ENCODE results near the gene DOCK9.

GRCh38 chr13:97226718-97227873 lies 5.0 kb downstream of the MBNL2 start:
- PRO-cap, result no peak

DNA sequence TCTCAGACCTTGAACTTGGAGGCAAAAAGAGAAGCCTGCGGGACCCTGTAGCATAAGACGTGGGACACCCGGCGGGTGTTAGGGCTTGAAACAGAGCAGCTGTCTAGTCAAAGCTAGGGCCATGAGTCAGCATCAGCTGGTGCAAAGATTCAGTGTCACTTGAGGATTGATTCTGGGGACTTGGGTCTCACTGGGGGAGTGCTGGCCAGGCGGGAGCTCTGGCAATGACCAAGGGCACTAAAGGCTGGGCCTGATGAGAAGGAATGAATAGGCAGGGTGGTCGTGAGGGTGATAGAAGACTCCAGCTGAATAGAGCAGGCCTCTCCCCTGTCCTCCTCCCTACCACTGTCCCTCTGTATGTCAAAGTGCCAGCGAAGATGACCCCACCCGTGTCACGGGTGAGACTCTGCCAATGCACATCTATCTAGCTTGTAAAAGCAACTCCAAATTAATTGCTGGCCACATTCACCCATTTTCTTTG lies 97.1 kb downstream of the MBNL2 start:
- PRO-cap, result no peak

DNA sequence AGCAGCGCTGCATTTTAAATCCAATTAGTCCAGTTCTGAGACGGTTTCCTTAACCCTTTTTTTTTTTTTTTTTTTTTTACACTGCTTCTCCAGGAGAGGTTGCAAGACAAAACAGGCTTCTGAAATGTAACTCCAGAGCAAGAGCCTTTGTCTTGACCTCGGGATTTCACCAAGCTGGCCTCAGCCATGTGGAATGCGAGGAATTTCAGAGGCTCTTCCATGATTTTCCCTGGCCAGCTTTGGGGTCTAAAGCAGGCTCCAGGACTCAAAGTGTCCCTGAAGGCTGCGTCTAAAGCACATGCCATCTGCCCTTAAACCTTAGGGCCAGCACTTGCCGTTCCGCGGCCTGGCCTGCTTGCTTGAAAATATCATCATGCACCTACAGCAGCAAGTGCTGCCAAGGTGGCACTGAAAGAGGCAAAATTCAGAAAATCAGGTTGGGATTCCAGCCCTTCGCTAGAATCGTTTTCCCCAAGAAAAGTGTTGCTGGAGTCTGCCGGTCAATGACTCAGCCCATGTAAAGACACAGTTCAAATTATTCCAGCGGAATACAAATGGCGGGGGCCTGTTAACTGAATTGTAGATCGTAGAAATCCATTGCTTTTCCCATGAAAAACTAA lies 105.7 kb upstream of the RAP2A start:
- PRO-cap, result no peak

DNA sequence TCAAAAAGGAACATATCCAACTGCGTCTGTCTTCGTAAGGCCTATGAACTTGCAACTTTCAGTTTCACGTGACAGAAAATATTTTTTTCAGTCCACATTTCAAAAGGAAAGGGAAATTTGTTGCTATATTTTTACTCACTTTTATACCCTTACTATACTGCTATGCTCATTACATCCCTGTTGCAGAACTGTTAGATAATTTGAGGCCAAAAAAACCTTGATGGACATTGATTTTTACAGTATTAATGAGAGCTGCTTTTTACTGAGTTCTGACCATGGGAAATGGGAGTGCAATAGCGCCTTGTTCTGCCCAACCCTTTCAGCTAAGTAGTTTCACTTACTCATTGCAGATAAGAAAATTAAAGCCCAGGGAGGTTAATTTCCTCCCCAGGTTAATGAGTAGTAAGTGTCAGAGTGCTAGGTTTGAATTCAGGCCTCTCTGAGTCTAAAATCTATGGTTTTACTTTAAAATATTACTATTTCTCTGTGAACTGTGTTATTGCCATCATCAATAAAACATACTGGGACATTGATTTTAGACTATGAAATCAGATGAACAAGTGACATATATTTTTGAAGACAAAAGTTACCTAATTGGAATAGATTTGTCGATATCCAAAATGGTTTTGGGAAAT lies 93.6 kb upstream of the RAP2A start:
- PRO-cap, result no peak

GRCh38 chr13:98144344-98144689 lies 1.4 kb downstream of the FARP1 start:
- PRO-cap, result no peak

GRCh38 chr13:98202032-98202596 lies 25.0 kb upstream of the RNF113B start:
- PRO-cap, result no peak

GRCh38 chr13:98212949-98213730 lies 36.1 kb upstream of the RNF113B start:
- PRO-cap, result no peak

GRCh38 chr13:98272423-98273441 lies 95.7 kb upstream of the RNF113B start:
- PRO-cap, result no peak

DNA sequence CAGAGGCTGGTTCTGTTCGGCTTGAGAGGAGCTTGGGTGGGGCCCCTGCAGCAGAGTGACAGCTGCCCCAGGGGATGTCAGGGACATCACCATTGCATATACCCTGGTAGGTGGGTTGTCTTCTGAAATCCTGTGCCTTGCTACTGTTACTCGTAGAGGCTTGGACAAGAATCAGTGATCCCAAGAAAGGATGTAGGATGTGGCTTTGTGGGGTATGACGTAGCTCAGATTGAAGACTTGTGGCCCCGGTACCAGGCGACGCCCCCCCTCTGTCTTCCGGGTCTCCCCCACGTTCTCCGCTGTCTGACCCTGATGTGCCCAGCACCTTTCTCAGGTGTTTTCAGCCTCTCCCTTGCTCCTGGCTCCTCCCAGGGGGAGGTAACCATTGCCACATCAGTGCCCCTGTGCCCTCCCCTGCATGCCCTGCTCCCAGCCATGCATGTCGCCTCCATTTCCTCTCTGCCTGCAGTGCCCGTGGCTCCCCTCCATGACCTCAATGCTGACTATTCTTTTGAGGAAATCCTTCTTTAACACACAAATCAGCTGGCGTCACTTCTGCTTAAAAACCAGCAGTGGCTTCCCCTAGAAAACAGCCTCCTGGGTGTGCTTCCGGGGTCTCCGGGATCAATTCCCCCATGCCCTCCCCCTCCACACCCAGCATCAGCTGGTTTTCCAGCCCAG lies 102.7 kb upstream of the RNF113B start:
- PRO-cap, result no peak

DNA sequence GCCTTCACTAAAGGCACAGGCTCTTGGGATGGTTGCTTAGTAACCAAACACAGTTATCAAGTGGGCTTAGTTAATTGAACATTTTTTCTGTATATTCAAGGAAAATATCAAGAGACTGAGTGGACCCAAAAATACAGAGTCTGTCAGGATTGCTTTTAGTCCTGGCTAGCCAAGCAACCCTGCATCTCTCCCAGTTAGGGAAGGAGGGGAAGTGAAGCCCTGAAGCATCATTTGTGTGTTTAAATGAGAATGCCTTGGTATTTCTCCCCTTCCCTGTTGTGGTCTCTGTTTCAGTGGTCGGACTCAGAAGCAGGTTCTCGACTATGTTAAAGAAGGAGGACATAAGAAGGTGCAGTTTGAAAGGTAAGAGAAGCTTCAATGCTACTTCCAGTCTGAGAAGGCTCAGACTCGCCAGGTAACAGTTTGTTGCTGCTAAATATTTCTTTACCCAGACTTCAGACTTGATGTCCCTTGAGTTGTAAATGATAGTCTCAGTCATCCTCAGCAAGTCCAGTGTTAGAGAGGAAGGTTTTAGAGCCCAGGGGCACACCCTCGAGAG lies 186.3 kb downstream of the STK24 start:
- PRO-cap, result no peak

DNA sequence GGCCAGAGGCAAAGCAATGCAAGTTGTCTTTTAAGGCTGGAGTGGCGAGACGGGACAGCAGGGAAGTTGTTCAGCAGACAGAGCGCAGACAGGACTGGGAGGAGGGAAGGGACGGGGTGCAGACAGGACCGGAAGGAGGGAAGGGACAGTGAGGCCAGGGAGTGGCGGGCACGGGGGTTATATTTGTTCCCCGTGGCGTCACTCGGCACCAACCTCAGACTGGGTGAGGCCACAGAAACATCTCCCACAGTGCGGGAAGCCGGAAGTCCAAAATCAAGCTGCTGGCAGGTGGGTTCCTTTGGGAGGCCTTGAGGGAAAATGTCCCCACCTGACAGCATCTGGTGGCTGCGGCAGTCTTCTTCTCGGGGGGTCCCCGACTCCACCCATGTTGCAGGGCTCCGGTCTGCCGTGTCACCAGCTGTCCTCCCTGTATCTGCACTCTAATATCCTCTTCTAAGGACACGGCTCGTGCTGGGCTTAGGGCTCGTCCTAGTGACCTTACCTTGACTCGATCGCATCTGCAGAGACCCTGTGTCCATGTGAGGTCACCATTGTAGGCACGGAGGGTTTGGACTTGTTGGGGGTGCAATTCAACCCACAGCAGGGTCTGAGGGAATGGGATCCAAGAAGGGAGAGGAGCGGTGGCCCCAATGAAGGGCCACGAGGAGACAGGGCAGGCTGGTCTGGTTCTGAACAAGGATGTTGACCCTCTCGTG lies 133.0 kb downstream of the STK24 start:
- PRO-cap, result no peak

GRCh38 chr13:98475427-98476023 lies 101.4 kb downstream of the STK24 start:
- PRO-cap, result unidirectional peak, plus-strand start at chr13:98475787

DNA sequence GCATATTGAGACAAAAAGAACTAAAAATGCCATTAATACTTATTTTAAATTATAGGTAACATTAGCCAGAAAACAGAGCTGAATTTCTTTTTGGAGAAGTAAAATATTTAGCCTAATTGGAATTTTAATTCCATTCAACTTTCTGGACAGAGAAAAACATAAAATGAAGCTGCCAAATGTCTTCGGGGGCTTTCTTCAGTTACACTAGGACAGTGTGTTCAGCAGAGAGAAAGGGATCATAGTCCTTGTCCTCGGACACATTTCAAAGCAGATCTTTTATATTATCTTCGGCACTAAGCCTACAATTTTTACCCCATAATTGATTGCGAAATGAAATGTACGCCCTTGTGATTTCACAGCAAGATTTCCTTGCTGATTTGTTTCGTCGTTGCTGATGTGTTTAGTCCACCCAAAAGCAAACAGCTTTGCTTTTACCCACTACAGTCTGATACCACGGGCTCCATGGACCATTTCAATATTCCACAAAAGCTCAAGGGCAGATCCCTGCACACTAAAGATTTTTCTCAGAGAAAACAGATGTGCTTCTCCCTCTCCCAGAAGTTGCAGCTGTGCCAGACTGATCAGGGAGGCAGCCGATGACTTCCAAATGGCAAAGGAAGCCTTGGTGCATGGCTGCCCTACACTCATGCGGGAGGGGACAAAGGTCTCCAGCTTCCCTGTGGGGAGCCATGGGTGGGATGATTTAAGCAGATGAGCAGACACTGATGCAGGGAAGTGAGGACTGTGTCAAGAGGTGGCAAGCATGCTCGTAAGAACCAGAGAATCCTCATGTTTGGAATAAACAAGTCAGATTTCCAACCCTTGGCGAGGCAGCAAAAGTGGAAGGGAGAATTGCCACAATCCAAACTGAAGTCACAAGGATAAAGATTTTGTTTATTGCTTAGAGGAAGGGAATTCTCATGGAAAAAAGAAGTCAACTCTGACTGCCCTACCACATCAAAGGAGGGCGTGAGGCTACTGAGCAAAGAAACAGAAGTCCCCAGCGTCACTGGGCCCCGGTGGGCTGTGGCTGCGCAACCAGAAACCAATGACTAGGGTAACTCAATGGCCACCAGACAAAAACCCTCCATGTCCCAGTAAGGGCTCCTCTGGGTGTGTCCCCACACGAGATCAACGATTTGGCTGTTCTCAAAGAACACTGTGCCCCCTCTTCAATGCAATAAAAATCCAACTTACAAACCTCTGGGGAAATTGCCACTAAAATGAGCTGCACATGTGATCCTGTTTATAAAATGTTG lies 81.0 kb downstream of the STK24 start:
- PRO-cap, result no peak

DNA sequence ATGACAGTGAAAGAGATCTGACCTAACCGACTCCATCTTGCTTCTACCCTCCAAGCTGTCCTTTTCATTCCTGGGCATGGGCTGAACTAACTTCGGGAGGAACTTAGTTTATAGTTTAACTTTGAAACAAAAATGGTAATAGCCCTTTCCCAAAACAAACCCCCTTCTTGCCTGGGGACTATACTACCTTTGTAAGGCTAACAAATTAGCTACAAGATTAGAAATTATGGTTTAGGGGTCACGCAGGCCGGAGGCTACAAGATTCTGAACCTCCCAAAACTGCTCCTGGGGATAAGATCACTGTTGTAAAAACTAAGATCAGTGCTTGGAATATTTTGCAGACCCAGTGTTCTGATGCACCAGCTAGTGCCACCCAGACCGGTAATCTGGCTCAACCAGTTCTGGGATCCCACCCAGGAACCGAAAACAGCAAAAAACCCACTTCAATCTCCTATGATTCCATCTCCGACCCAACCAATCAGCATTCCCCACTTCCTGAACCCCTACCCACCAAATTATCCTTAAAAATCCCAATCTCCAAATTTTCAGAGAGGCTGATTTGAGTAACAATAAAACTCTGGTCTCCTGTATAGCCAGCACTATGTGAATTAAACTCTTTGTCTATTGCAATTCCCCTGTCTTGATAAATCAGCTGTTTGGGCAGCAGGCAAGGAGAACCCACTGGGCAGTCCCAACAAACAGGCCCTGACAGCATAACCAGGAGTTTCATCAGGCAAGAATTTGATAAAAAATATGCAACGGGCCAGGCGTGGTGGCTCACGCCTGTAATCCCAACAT lies 42.4 kb downstream of the STK24 start:
- PRO-cap, result no peak

DNA sequence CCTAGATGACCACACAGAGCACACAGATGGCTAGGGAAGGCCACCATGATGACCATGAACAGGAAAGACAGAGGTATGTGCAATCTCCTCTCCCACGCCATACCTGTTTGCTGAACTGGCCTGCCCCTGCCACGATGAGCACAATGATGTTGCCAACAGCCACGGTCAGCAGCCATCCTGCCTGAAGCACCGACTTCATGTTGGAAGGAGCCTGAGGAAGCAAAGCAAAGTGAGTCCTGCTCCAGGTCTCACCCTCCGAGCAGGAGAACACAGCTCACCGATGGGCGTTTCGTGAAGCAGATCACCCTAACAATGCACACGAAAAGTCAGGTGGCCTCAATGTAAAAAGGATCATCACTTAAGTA lies 66.4 kb downstream of the SLC15A1 start:
- PRO-cap, result no peak

GRCh38 chr13:98761339-98761575 lies 8.8 kb upstream of the SLC15A1 start:
- PRO-cap, result no peak

- PRO-cap, result no peak
These were observed 41.7 kb upstream of the SLC15A1 start for GRCh38 chr13:98794065-98794764.

GRCh38 chr13:98929748-98930576 lies 47.9 kb downstream of the DOCK9 start:
- PRO-cap, result no peak

GRCh38 chr13:98977639-98978718 lies at the start of gene DOCK9:
TSS of gene DOCK9 (minus strand) at chr13:98978064.
- PRO-cap, result bidirectional peak, plus-strand start at chr13:98978150, minus-strand start at chr13:98978055

DNA sequence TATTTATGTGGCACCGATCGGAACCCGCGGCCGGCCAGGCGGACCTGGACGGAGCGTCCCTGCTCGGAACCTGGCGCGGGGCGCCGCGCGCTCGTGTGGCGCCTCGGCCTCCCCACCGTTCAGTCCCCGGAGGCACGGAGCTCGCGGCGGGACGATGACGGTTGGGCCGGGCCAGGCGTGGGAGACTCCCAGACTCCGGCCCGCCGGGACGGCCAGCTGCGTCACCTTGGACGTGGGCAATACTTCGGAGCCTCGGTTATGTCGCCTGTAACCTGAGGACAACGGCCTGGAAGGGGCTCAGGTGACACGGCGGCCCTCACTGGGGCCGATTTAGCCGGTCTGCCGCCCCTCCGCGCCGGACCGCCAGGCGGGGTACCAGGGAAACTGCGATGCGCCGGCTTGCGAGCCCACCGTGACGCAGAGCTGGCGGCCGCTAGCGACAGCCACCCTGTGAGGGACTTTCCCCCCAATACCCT lies 109.3 kb upstream of the DOCK9 start:
- PRO-cap, result bidirectional peak, plus-strand start at position 122 of the sequence, minus-strand start at position 127 of the sequence